Mesenchymal stem cell of adipose (primary cell): ENCODE data around the genes SYNJ2 and EZR.

DNA sequence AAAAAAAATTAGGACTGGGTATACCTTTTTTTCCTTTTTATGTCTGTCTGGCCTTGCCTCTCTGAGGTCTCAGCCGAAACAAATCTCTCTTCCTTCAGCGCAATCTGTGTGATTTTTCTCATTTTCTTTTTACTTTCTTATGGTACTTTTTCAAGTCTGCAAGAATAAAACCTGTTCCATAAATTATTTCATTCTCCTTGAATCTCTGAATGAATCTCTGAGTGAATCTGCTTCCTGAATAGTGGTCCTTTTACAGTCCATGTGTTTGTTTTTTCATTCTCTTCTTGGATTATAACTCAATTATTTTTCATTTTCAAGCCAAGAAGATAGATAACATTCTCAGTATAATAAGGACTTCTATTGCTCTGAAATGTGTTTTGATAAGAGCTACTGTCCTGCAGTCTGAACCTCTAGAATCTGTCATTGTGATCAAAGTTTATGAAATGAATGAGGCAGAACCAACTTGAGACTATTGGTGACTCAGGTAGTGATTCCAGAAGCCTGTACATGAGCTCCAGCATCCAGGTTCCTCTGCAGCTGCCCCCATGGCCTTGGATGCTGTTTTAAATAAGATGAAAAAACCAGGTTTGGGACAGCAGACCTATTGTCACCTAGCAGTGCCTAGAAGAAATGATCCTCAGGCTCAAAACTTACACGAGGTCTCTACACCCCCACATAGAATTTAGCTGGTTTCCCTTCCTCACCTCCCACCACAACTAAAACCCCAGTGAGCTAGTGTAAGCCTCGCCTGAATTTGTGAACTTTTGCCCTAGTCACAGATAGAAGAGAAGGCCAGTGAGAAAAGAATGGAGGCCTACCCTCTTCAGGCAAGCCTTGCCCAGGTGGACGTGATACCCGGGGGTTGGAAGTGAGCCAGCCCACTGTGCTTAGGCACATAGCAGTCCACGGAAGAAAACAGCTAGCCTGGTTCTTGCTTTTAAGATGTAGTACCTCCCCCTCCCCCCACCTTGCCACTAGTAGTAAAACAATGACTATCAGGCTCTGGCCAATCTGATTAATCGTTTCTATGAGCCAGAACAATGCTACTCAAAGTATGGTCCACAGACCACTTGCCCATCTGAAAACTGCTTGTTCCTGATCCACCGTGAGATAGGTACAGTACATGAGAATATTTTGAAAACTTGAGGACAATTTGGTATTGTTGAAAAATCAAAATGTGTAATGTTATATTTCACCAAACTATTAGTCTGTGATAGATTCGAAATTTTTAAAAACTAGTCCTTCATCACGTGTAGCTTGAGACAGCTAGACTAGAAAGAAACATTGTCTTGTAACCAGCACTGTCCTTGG is 73.1 kb upstream of the SYNJ2 start:
- CAGE, long polyA plus RNA: no peak

DNA sequence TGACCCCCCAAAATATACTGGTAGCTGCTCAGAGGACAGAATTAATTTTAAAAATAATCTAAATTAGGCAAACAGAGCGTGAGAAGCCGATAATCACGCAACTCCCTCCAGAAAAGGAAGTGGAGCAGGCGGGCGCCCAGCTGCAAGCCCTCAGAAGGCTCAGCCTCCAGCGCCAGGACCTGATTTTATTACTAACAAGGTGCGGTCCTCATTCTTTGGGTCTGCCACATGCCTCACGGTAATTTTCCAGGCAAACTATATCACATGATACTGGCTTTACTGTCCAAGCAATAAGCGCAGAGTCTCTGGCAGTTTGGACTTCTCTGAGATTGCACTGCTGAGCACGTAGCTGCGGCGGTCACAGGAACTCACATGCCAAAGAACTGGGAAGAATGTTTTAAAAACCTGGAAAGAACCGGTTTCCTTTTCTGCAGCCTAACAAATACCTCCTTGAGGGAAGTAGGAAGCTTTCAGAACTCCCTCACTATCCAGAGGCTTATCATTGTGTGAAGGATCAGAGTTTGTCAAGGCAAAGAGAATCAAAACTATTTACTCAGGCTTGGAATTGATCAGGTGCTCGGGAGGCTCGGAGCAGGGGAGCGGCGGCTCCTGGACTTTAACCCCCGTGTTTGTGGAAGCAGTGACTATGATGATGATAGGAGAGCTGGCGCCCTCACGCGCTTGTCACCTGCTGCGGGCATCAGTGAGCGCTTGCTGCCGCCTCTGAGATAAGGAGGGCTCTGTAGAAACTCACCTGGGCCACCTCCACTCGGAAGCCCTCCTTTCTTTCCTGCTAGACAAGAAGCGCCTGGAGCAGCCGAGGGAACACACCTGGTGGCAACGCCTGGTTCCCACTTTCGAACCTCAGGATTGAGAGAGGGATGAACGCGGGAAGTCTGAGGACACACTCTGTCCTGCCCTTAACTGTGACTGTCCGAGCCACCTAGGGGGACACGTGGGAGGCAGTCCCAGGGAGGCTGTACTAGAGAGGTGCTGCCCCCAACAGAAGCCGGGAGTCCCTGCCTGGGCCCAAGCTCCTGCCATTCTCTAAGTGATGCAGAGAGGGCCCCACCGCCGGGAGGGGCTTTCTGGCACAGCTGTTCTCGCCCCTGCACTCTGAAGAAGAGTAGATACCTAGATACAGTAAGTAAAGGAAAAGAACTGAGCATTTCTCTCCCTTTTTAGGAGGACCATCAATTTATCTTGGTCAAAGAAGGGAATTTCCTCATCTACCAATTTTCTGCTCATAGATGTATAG is 27.2 kb upstream of the SYNJ2 start:
- CAGE, long polyA plus RNA: no peak

DNA sequence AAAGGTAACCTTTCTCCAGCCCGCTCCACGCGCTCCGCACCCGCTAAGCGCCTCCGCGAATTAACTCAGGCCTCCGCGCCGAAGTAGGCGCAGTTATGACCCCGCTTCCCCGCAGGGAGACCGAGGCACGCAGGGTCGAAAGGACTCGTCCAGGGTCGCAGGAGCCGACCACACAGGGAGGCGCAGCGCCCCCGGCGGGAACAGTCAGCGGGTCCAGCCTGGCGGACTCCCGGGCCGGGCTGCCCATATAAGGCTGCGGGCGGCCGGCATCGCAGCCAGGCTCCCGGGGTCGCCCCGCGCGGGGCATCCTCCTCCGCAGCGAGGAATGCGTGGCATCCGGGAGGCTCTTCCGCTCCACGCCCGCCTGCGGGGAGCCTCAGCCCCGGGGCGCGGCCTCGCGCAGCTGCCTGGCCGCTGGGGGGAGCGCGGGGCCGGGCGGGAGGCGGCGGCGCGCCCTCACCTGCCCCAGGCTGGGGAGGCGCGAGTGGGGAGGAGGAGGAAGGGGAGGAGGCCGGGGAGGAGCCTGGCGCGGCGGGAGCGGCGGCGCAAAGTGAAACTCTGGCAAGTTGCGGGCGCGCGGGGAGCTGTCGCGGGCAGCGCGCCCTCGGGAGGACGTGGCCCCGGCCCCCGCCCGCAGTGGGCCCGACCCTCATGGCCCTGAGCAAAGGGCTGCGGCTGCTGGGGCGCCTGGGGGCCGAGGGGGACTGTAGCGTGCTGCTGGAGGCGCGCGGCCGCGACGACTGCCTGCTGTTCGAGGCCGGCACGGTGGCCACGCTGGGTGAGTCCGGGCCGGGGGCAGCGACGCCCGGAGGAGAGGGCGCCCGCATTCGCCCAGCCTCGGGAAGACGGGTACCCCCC is at the start of gene SYNJ2:
Gene SYNJ2, plus strand, starts transcription at position 553 of the 858 bp plus-strand sequence.
- CAGE, long polyA plus RNA: no peak

- CAGE, long polyA plus RNA: no peak
Measured at GRCh38 chr6:157982674-157983263, 1.1 kb downstream of the SYNJ2 start.

- CAGE, long polyA plus RNA: no peak
Measured at GRCh38 chr6:158039441-158040167, 57.9 kb downstream of the SYNJ2 start.

- CAGE, long polyA plus RNA: no peak
Measured at GRCh38 chr6:158046692-158047470, 65.2 kb downstream of the SYNJ2 start.

DNA sequence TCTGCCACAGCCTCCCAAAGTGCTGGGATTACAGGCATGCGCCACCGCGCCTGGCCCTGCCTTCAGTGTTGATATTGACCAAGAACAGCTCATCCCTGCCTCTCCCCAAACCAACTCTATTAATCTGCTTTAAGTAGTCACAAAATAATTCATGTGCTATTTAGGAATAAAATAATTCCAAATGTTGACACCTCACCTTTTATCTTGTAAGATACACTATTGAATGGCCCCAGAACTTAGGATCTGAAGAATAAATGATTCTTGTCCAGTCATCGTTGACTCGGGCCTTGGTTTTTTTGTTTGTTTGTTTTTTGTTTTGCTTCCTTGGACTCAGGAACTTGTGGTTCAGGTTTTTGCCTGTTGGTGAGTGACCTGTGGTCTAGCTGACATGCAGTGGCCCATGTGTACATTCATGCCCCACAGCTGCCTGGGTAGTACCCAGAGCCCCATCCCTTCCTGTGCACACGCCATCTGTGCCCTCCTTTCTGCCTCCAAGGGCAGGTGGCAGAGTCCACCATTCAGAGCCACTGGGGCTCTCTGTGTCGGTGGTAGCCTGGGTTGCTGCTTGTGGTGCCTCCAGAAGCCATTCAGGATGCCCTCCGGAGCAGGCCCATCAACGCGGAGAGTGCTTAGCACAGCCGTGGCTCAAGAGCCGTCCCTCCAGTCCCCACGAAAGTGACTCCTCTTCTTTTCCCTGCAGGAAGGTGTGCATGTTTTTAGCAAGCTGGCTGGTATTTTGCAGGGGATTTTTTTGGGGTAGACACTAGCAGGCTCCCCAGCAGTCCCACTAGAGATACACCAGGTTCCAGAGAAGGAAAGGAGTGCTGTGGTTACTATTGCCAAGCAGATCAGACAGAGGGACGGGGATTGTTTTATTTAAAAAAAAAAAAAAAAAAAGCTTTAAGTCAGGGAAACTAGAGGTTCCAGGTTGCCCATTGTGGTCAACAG is 85.9 kb downstream of the SYNJ2 start:
- CAGE, long polyA plus RNA: no peak

- CAGE, long polyA plus RNA: no peak
Measured at GRCh38 chr6:158232675-158233243, 64.6 kb downstream of the GTF2H5 start.

DNA sequence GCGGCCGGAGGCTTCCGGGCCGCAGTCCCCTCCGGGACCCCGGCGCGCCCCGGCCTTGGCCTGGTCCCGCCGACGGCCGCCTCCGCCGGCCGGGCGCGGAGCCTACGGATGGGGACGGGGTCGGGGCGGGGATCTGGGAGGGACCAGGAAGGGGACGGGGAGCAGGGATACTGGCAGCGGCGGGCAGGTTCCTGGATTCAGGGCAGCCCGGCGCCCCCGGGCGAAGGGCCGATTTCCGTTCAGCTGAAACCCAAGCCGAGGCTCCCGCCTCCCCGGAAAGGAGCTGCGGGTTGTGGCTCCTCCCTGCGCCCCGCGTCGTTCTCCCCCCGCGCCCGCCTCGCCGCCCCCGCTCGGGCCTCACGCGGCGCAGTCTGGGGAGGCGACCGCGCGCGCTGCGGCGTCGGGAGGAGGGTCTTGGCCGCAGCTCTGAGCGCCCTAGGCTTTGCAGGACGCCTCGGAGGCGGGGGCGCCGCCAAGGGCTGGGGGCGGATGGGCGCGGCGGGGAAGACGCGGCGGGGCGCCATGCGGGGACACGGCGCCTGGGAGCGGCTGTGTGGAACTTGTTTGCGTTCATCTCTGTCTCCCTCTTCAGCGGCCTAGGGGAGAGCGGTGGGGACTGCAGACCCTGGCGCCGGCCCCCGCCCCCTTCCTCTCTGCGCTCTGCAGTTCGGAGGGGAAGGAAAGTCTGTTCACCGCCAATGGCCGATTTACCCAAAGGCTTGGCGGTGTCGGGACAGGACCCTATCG is 22.8 kb upstream of the TMEM181 start:
- CAGE, long polyA plus RNA: no peak

DNA sequence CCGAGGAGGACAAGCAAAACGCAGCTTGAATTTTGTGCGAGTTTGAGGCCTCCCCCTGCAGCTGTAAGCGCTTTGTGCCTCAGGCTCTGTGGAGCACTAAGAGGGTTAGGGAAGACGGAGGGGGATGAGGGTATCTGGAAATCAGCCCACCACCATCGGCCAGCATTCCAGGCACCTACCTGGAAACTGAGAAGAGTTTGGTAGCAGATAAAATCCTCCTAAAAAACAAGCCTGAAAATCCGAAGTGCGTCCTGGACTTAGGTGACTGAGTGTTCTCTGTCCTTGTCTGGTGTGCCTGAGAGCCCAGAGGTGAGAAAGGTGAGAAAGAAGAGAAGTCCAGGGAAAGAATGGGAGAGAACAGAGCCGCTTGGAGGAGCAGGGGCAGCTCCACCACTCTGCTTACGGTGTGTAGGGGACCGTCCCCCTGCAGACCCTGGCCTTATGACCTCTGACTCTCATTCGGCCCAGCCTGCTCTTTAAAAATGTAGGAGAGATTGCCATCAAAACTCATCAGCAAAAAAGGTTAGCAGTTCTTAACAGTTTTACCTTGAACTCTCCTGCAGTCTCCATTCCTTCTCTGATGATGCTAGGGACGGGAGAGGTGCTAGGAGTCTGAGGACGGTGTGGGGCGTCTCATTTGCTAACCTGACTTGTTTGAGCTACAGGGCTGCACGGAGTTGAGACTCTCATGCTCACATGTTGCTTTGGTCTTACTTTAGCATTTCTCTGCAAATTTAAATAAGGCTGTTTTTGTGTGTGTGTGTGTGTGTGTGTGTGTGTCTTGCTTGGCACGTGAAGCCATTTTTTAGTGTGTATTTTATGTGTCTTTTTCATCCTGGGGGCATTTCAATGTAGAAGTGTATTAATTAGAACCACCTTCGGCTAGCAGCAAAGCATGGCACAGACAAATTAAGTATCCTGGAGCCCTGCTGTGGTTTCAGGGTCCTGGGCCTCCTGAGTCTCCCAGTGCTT is 2.1 kb downstream of the TMEM181 start:
- CAGE, long polyA plus RNA: no peak

GRCh38 chr6:158626836-158627808 is 17.4 kb downstream of the DYNLT1 start:
- CAGE, long polyA plus RNA: no peak

DNA sequence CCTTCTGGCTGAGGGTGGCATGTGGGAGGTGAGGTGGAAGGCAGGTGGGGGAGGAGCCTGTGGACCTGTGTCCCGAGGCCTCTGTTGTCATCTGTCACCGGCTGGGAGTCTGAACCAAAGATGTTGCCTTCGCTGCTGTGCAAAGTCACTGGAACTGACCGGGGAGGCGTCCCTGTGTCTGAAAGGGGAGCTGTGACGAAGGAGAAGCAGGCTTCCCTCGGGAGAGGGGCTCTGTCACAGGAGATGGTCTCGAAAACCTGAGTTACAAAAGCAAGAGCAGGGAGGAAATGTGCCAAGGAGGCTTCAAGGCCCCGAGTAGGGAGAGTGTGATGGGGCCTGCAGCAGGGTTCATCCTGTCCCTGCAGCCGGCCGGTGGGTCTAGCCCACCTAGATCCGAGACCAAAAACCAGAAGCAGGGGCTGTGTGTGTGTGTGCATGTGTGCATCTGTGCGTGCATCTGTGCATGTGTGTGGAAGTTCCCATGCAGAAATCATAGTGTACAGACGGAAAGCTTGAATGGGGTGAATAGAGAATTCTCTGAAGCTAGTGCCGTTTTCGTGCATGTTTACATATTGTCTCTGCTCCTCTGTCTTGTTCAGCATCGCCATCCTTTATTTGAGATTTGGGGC is 16.6 kb downstream of the DYNLT1 start:
- CAGE, long polyA plus RNA: no peak

DNA sequence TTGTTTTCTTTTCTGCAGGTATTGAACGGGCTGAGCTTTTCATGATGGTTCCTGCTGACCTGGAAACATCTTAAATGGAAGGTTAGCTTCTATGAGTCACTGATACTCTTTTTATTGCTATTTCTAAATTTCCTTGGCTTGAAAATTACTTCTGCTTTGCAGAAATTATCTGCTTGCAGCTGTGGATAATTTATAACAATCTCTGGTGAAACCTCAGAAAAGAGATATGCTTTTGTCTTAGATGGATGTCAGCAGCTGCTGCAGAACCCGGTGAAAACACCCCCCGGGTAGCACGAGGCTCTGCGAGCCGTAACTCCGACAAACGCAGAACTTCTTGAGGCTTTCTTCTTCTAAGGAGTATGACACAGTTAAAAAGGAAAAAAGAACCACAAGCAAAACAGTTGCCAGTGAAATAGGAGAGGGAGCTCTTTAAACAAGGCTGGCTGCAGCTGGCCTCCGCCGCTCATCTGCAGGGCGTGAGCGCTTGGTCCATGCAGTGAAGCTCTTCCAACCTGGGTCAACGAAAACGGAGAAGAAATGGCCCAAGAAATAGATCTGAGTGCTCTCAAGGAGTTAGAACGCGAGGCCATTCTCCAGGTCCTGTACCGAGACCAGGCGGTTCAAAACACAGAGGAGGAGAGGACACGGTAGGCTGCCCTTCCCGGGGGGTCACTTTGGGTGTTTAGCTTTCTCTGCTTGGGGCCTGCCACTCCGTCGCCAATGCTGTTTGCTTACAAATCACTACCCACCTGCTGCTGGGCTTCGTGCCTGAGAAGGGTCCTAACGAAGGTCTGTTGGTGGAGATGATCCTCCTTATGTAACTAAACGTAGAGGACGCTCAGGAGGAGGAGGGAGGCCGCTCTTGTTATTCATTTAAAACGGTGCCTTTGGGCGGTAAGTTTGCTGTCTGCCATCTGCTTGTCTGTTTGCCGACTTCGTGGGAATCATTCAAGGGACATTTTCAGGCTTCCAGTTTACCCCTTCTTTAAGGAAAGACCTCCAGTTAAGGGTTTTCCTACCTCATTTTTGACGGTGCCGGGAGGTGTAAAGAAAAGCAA is 13.2 kb downstream of the SYTL3 start:
- CAGE, long polyA plus RNA: no peak

DNA sequence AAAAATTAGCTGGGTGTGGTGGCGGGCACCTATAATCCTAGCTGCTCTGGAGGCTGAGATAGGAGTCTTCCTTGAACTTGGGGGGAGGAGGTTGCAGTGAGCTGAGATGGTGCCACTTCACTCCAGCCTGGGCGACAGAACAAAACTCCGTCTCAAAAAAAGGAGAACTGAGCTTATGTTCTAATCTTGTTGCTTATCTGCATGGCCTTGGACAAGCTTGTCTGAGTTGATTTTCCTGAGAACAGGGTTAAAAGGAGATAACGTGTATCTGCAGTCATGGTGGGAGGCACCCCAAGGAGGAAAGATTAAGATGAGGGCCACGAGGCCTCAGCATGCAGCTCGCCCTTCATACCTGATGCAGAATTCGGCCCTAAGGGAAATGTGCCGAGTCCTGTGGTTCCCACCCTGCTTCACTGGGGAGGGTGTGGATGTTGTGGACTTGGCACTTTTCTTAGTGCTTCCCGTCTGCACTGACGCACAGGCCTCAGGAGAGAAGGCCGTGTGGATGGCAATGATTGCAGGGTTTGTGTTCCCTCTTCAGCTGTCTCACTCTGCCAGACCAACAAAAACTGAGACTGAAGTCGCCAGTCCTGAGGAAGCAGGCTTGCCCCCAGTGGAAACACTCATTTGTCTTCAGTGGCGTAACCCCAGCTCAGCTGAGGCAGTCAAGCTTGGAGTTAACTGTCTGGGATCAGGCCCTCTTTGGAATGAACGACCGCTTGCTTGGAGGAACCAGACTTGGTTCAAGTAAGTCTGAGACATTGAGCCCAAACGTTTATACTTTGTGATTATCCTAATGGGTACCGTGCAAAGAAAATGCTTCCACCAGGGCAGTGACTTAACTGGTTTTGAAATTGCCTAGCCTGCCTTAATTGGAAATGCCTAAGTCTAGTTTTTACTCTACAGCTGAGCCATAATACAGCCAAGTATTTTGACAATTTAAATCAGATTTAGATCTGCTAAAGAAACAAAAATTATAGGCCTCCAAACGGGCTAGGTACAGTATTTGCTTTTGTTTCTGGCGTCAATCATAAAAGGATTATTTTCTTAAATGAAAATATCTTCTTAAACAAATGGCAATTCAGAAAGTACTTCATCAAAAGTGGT is 56.1 kb downstream of the EZR start:
- CAGE, long polyA plus RNA: no peak

- CAGE, long polyA plus RNA: no peak
Measured at GRCh38 chr6:158775844-158776710, 43.1 kb downstream of the EZR start.

GRCh38 chr6:158816303-158816928 is 2.8 kb downstream of the EZR start:
- CAGE, long polyA plus RNA: no peak

- CAGE, long polyA plus RNA: no peak
Measured at GRCh38 chr6:158819283-158820373, at the start of gene EZR. TSS of gene EZR (minus strand) at chr6:158819368.

DNA sequence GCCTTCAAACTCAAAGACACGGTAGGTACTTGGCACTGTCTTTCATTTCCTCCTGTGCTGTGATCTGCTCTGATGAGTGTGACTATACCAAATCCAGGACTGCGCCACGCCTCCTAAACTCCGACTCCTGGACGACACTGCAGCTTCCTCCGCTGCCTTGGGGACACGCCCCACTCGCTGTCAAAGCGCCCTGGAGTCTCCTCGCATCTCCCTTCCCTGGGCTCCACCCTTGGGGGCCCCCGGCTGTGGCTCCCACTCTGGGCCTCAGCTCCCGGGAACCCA is 61.3 kb downstream of the RSPH3 start:
- CAGE, long polyA plus RNA: no peak

DNA sequence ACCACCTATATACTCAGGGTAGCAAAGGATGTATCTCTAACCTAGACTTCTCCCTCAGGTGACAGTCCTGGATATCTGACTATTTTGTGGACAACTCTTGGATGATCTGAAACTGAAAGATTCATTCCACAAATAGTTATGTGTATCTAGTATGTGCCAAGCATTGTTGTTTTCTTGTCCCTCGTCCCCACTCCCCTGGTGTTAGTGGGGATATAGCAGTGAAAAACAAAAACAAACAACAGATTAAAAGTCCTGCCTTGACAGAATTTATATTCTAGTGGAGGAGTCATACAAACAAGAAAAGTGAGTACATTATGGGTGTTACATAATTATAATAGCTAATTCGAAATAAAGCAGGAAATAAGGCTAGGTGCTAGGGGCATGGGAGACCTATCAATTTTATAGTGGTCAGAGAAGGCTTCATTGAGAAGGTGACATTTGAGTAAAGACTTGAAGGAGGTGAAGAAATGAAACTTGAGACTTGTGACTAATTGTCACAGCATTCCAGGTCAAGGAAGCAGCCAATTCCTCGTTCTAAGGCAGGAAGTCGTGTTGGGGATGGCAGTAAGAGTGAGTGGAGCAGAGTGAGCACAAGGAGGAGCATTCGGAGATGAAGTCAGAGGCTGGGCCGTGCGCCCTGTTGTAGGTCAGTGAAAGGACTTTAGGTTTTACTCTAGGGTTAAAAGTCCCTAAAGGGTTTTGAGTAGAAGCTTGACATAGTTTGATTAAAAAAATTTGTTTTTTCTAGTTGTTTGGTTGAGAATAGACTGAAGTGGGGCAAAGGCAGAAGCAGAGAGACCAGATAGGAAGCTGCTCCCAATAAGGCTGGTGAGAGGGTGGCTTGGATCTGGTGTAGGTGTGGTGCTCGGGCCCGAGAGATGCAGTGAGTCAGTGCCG is 2.3 kb upstream of the RSPH3 start:
- CAGE, long polyA plus RNA: no peak

GRCh38 chr6:159062054-159062971 is 17.5 kb upstream of the TAGAP start:
- CAGE, long polyA plus RNA: no peak